Skeletal muscle tissue (tissue), 7 donors: ENCODE measurements around a stretch of chr10.

- PRO-cap, 3 experiments = no peak in any of the 3 experiments
- RAMPAGE, long total RNA = no peak
- RRBS, 2 experiments = no CpG with 5 or more reads among the region's 4 CpGs
Measured at GRCh38 chr10:4240880-4241454, 456.0 kb upstream of the KLF6 start.

DNA sequence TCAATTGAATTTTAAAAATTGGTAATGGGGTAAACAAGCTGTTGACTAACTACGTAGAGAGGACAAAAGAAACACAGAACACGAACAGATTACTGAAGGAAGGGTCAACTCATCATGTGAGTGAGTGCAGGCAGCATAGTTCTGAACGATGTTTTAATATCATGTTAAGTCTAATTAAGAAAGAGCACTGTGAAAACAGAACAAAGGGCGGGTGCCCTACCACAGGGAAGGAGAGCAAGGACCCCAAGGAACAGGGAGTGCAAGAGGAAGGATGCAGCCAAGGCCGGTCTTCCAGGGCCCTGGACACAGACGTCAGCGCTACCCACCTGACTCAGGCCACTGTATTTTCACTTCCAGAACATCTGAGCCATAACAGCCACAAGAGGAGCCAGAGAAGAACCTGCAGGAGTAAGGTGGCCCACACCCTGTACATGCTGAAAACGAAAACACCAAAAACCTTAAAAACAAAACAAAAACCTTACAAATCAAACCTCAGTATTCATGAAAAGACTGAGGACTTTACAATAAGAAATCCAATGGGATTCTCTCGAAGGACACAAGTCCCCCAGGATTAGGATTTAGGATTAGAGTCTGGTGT is 506.1 kb upstream of the AKR1E2 start:
- PRO-cap, 3 experiments = no peak in any of the 3 experiments
- RAMPAGE, long total RNA = no peak
- RRBS, 2 experiments = no CpG with 5 or more reads among the region's 9 CpGs

- PRO-cap, 3 experiments = no peak in any of the 3 experiments
- RAMPAGE, long total RNA = no peak
- RRBS, 2 experiments = no CpG with 5 or more reads among the region's 8 CpGs
Measured at GRCh38 chr10:4941397-4942149, 21.6 kb upstream of the AKR1C1 start.

GRCh38 chr10:4956886-4957222 is 6.4 kb upstream of the AKR1C1 start:
- PRO-cap, 3 experiments = no peak in any of the 3 experiments
- RAMPAGE, long total RNA = no peak
- RRBS, 2 experiments = no CpG with 5 or more reads among the region's 4 CpGs

- PRO-cap, 3 experiments = no peak in any of the 3 experiments
- RAMPAGE, long total RNA = no peak
- RRBS, 2 experiments = no CpG with 5 or more reads among the region's 8 CpGs
Measured at GRCh38 chr10:4968549-4969585, 5.7 kb downstream of the AKR1C1 start.

- PRO-cap, 3 experiments = peak in 1 of 3 experiments; most common plus-strand start chr10:5071499 (in 1); most common minus-strand start chr10:5071559 (in 1)
- RAMPAGE, long total RNA = no peak
- RRBS, 2 experiments = no CpG with 5 or more reads among the region's 9 CpGs
Measured at GRCh38 chr10:5071097-5072321, 22.7 kb upstream of the AKR1C3 start.

DNA sequence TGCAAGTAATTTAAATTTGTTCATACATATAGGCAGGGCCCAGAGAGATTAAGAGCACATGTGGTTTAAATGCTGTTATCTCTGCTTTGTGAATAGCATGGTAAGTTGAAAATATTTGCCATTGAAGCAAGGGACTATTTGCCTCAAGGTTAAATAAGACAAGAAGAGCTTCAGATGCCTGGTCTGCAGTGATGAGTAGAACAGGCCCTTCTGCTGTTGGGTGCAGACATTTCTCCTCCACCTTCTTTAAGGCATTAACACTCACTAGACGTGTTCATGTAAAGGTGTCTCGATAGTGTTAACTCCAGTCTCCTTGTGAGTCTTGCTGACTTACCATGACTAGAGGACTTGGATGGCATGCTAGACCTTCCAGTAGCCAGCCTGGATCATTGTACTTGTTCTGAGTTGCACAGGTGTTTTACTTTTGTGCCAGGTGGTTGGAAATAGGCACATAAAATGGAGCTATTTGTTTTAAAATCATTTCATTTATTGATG is 15.5 kb upstream of the AKR1C3 start:
- PRO-cap, 3 experiments = no peak in any of the 3 experiments
- RAMPAGE, long total RNA = no peak
- RRBS, 2 experiments = no CpG with 5 or more reads among the region's 2 CpGs

DNA sequence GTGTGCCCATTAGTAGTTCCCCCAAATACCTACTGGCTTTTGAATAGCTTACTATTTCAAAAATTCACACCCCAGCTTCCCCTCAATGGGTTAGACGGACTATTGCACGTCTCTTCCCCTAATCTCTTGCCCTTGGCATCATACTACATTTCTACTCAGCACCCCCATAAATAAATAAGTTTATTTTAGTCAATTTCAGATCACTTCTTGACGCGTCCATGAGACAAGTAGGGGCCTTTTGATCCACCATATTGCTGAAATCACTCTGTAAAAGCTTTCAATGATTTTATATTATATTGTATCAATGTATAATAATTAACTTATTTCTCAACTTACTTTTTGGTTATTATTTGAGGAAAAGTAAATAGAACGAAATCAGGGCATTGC is 1.2 kb upstream of the AKR1C3 start:
- PRO-cap, 3 experiments = no peak in any of the 3 experiments
- RAMPAGE, long total RNA = no peak
- RRBS, 2 experiments = no CpG with 5 or more reads among the region's 5 CpGs

GRCh38 chr10:5096094-5096527 is 1.9 kb downstream of the AKR1C3 start:
- PRO-cap, 3 experiments = no peak in any of the 3 experiments
- RAMPAGE, long total RNA = no peak
- RRBS, 2 experiments = no CpG with 5 or more reads among the region's 3 CpGs

DNA sequence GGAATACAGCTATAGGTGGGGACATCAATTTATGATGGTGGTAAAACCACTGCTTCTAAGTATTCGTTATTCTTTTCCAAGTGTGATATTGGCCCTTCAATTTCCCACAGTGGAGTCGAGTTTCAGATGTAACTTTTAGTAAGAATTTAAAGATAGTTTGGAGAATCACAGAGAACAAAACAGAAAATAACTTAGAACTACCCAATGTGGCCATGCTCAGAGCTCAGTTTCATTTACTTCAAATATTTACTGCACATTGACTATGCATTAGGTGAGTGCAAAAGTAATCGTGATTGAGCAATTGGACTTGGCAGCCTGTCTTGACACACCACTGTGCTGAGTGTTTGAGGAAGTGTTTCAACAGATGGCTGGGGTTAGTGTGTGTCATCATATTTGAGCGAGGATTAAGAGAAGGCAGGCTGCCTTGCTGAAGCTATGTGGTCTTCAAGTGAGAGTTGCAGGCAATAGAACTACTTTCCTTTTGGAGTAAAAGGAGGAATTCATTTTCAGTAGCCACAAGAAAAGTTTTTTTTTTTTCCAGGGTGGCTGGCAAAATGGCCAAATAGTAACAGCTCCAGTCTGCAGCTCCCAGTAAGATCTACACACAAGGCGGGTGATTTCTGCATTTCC is 37.4 kb downstream of the AKR1C4 start:
- PRO-cap, 3 experiments = no peak in any of the 3 experiments
- RAMPAGE, long total RNA = no peak
- RRBS, 2 experiments = no CpG with 5 or more reads among the region's 5 CpGs

DNA sequence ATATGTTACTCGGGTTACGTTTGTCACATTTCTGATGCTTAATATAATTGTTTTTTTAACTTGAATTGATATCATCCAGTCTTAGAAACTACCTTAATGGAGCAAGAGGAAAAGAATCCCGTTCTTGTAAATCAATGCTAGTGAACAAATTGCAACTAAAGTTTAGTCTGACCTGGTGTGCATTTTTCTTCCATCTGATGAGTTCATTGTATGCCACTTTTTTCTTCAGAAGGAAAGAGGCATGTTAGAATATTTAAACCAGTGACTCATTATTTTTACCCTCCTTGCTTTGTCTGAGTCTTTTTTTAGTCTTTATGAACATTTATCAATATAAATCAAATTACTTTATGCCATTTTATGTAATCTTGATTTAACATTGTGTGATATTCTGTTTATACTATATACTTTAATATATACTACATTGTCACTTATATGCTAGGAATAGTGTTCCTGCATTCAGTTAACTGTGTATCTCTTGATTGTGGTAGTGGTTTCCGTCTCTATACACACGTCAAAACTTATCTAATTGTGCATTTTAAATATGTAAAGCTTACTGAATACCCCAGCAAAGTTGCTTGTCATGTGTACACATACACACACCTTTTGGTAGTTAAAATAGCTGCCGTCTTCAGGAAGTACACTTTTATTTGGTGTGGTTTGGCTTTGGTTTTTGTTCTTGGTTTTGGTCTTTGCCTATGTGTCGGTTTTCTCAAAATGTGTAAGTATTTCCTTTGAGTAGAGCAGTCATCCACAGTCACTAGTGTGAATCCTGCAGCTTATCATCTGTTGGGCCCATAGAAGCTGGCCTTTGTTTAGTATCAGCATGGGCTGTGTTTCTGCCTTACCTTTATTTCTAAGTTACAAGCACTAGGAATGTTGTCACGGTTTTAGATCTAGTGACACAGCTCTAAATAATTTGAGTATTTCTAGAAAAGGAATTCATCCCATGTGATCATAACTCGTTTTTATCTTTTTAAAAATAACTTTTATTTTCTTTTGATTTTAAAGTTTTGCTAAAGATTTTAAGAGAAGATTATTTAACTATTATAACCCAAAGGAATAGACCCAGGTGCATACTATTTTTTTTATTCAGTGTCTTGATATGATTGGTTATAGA is 35.1 kb downstream of the NET1 start:
- PRO-cap, 3 experiments = peak in 1 of 3 experiments; most common minus-strand start position 199 of the sequence (in 1)
- RAMPAGE, long total RNA = no peak
- RRBS, 2 experiments = no CpG with 5 or more reads among the region's 9 CpGs

DNA sequence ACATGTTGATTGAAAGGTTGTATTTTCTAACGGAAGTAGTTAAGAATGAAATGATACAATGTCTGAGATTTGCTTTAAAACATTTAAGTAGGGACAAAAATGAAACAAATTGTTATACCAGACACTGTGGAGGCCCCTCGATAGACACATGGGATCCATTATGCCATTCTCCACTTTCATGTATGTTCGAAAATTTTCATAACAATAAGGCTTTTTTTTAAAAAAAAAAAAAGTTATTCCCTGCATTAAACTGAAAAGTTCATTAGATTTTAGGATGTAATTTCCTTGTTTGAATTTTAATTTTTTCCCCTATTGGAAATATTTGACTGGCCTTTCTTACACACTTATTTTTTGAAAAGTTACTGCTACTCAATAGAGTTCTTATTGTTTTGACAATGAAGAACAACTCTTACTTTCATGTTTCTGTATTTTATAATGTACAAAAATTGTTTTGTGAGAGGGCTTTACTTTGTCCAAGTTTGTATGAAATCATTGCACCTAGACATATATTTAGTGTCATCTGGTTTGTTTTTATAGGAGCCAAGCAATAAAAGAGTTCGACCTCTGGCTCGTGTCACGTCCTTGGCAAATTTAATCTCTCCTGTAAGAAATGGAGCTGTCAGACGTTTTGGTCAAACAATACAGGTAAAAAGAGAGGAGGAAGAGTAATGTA is 39.1 kb downstream of the NET1 start:
- PRO-cap, 3 experiments = no peak in any of the 3 experiments
- RAMPAGE, long total RNA = no peak
- RRBS, 2 experiments = no CpG with 5 or more reads among the region's 7 CpGs

DNA sequence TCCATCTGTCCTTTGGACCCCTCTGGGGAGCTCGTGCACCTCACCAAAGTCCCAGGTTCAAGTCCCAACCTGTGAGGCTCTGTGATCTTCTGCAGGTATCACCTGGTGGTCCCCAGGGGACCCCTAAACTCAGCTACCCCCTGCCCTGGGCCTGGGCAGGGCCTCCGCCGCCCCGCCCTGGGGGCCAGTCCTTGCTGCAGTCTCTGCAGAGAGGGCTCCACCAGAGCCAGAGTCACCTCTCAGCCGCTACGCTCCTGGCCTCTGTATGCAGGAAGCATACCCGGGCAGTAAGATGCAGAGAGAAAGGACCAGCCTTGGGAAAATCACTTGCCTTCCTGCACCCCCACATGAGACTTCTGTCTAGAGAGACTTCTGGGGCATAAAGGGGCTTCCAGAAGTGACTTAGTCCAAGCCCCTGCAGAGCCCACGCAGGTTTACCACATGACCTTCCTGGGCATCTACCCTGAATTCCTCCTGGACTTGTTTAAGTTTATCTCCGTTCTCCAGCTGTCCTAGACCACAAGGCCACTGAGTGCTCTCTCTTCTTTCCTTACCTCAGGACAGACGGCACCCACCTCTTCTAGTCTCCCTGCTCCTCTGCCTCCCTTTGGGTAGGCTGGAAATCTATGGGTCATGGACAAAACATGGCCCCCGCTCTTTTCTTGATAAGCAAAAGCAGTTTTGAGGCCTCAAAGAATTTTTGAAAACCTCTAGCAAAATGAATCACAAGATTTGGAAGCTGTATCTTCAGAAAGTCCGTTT is 21.2 kb downstream of the CALML5 start:
- PRO-cap, 3 experiments = no peak in any of the 3 experiments
- RAMPAGE, long total RNA = no peak
- RRBS, 2 experiments = no CpG with 5 or more reads among the region's 12 CpGs

DNA sequence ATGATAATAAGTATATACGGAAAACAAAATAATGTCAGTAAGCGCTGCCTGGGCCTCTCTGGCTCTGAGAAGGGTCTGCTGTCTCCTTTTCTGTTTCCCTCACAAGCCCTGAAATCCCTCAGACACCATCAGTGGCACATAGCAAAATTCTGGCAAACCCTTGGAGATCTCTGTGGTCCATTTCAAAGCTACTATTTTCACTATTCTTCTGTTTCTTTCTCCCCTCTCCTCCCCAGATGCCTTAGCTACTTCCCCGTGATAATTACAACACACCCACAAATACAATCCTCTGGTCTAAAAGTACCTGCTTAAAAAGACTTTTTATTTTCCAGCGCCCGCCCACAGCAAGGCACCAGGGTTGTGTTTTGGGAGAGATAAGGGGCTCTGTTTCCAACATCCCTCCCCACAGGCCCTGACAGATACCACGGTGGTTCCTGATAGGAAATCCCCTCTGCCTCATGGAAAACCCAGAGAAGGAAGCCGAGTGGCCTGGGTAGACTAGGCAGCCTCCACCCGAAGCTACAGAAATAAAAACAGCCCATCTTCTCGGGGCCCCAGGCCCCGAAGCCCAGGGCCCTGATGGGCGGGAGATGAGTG is 19.9 kb downstream of the CALML5 start:
- PRO-cap, 3 experiments = no peak in any of the 3 experiments
- RAMPAGE, long total RNA = no peak
- RRBS, 2 experiments = no CpG with 5 or more reads among the region's 11 CpGs

DNA sequence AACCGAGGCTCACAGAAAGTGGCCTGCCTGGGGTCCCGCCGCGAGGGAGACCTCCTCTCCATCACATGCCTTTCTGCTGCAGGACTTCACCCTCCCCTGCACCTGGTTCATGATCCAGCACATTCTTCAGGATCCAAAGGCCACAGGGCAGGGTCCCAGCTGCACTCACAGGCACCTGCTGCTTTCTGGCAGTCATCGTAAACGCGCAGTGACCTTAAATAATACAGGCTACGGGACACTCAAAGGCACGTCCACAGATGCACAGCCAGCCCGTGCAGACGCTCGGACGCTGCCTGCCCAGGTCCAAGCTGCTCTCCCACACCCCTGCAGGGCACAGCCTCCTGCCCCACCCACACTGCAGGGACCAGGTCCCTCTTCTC is 49.9 kb downstream of the CALML3 start:
- PRO-cap, 3 experiments = peak in 1 of 3 experiments; most common plus-strand start position 248 of the sequence (in 1)
- RAMPAGE, long total RNA = no peak
- RRBS, 2 experiments = no CpG with 5 or more reads among the region's 13 CpGs

GRCh38 chr10:5575370-5576017 is 50.7 kb downstream of the CALML3 start:
- PRO-cap, 3 experiments = no peak in any of the 3 experiments
- RAMPAGE, long total RNA = no peak
- RRBS, 2 experiments = no CpG with 5 or more reads among the region's 20 CpGs

- PRO-cap, 3 experiments = peak in 2 of 3 experiments; most common minus-strand start chr10:5628476 (in 1)
- RAMPAGE, long total RNA = no peak
- RRBS, 2 experiments = no CpG with 5 or more reads among the region's 17 CpGs
Measured at GRCh38 chr10:5628011-5628870, 38.2 kb downstream of the ASB13 start.

DNA sequence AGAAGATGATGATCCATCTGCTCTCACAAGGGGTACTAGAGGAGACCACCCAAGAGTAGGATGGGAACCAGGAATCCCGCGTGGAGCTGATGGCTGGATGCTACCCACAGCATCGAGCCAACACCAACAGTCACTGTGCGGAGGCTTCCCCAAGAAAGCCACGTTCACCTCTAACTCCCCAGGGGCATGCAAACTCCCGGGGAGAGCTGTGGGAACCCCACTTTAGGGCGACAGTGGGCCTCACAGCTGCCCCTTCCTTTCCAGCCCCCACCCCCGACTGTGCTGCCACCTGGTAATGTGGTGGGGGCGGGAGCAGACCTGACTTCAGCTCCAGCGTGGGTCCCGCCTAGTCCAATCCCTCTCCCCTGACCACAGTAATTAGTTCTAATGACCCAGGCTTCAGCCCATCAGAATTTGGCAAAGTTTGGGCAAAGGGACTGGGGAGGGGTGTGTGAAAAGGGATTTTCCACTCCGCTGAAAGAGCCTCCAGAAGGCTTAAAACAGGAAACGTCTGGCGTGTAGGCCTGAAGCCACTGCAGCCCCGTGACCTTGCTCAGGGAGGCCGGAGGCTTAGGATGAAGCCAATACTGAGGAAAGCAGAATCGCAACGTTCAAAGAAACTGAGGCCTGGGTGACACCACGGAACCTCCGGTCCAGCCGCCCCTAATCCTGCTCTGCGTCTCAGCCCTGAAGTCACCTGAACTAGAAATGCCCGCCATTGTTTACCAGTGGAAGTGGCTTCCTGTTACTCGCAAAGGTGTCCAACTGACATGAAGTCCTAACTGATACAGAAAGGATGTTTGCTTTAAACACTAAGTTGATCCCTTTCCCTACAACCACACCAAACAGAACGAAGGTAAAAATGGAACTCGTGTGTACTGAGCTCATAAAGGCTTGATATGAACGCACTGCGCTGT is 20.2 kb downstream of the ASB13 start:
- PRO-cap, 3 experiments = no peak in any of the 3 experiments
- RAMPAGE, long total RNA = no peak
- RRBS, 2 experiments = 33 to 41% methylated on average over 3 of the region's 28 CpGs

GRCh38 chr10:5696885-5697621 is 12.4 kb downstream of the TASOR2 start:
- PRO-cap, 3 experiments = no peak in any of the 3 experiments
- RAMPAGE, long total RNA = no peak
- RRBS, 2 experiments = no CpG with 5 or more reads among the region's 6 CpGs

GRCh38 chr10:5712606-5713337 is 28.1 kb downstream of the TASOR2 start:
- PRO-cap, 3 experiments = no peak in any of the 3 experiments
- RAMPAGE, long total RNA = no peak
- RRBS, 2 experiments = no CpG with 5 or more reads among the region's 6 CpGs